GM06990 (cell line): ENCODE results near the genes CCDC80 and ZDHHC23.

DNA sequence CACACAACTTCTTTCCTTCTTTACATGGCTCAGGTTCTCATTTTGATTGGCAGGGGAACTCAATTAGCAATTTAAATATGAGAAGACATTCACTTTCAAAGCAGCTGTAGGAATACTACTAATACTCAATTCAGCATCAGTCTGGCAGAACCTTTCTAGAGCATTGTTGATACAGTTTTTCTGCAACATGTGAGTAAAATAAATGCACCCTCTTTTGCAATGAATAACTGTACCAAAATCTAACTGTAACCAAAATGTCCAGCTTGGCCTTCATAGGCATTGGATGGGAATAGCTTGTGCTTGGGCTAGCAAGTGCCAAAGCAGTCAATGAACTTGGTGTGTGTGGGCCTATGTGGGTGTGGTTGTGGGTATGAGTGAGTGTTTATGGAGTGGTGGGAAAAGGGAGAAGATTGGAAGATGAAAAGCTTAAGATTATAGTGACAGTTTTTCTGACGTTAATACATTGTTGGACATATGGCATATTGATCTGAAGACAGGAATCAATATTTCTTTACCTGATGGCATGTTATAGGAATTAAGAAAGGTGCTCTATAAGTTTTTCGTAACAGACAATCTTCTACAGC, 35.4 kb upstream of the GCSAM start:
- RRBS = no CpG with 5 or more reads among the region's 2 CpGs

DNA sequence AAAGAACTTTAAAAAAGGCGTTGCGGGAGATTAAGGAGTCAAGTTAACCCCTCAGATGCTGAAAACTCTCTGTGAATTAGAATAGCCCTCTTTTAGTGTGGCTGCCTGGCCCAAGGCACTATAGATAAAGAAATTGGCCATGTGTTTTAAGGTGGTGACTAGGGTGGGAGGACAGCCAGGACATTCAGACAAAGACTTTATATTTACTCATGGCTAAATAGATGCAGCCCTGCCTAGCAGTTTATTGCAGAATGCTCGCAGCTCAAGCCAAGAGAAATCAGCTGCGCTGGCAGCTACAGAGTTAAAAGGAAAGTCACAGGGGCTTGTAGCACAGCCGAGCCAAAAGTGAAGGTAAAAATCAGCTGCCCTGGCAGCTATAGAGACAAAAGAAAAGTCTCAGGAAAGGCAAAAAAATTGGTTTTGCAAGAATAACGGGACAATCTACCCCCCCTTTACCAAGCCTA, 9.4 kb upstream of the SLC9C1 start:
- RRBS = no CpG with 5 or more reads among the region's 6 CpGs

DNA sequence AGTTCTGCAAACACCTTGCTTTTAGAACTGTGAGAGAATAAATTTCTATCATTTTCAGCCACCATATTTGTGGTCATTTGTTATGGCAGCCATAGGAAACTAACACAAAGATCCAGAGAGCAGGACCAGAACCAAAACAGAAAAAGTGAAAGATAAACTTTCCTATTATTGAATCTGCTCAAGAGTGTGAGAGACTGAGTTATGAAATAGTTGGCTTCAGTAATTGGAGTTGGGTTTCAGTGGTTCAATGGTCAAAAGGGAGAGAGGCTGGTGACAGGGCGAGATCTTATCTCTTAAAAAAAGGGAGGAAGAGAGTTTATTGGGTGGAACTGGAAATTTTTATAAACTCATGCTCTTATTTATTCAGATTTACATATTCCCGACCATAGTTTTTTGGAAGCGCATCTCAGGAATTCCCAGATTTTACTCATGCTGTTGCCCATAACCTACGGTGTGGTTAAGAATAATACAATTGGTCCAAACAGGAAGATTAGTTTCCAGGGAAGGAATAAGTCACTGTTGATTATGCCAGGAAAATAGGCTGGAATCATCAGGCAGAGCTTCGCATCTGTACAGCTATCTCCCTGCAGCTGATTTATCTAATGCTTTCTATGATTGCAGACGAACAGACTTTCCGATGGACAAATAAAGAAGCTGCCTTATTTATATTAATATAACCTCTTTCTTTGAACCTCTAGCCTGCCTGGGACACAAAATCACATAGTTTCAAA, 41.4 kb downstream of the CD200 start:
- RRBS = no CpG with 5 or more reads among the region's 7 CpGs

- RRBS = no CpG with 5 or more reads among the region's 5 CpGs
Measured at GRCh38 chr3:112411399-112412006, 78.5 kb downstream of the CD200 start.

GRCh38 chr3:112565775-112566405, 4.0 kb downstream of the SLC35A5 start:
- RRBS = no CpG with 5 or more reads among the region's 1 CpG

DNA sequence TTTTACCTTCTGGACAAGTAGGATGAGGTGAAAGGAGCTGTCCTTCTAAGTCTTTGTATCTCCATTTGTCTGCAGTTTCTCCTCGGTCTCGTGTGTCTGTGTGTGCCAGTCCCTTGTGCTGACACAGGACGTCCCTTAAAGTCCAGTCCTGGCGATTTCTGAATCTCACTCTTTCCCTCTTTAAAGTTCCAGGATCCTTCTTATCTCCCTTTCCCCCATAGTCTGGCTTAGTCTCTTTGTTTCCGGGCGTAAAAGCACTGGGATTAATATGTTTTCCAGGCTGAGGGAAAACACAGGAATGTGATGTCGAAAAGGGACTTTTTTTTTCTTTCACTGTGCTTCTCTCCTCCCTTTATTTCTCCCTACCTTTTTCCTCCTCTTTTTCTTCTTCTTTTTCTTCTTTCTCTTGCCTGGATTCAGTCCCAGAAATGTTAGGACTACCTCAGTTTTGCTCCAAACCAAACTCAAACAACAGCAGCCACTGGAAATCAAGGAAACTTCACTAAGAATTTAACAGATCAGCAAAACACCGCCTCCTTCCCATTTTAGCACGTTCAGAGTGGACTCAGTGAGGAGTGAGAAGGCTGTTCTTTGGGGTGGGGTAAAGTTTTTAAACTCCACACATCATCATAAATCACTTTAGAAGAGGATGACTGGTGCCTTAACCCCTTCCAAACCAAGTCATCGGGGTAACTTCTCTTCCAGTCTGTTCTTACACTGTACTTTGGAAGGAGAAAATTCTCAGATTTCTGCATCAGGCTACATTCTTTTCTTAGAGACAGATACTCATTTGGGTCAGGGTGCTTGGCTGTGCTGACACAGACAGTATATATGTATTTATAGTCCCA, at the start of gene CCDC80:
TSS of gene CCDC80 (minus strand) at position 586 of the 848 bp plus-strand sequence.
- RRBS = no CpG with 5 or more reads among the region's 10 CpGs

DNA sequence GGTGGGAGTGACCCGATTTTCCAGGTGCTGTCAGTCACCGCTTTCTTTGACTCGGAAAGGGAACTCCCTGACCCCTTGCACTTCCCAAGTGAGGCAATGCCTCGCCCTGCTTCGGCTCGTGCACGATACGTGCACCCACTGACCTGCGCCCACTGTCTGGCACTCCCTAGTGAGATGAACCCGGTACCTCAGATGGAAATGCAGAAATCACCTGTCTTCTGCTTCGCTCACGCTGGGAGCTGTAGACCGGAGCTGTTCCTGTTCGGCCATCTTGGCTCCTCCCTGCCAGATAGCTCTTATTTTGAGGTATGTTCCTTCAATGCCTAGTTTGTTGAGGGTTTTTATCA, 23.9 kb upstream of the CCDC80 start:
- RRBS = no CpG with 5 or more reads among the region's 14 CpGs

DNA sequence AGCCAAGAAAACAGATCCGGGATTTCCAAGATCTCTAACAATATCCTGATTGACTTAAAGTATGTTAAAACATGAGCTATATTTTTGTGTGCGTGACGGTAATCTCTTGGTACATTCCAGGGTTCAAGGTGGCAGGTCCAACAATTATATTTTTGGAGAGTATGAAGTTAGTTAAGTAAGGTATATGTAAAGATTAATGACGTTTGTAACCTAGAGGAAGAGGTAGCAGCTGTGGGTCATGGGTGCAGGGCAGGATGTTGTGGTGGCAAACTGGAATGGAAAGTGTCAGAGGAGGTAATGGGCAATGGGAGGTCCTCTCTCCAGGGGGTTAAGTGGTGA, 931 bp upstream of the CD200R1L start:
- RRBS = no CpG with 5 or more reads among the region's 4 CpGs

GRCh38 chr3:113275555-113276585, 64.5 kb downstream of the BOC start:
- RRBS = no CpG with 5 or more reads among the region's 17 CpGs

DNA sequence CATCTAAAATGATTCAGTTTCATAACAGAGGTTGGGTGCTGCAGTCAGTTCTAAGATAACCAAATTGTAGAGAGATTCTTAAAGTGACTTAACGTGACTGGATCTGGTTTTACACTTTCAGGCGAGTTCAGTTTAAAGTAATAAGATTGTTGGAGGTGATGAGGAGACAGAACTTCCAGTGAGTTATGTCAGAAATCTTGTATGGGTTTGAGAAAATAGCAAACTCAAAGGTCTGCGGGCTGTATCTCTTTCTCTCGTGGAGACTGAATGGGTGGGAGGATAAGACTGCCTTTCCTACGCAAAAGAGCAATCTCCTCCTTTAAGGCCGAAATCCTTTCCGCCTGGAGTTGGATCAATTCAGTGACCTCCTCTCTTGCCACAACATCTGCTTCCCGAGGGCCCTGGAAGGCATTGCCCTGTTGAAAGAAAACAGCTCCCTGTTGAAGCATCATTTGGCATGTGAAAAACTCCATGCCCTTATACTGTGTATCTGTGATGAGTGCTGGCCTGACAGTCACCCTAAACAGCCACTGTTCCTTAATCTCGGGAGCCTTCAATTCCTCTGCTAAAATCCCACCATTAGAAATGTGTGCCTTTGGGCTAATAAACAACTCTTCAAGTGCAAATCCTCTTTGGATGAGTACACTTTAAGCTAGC, 80.1 kb downstream of the BOC start:
- RRBS = no CpG with 5 or more reads among the region's 9 CpGs

- RRBS = no CpG with 5 or more reads among the region's 8 CpGs
Measured at GRCh38 chr3:113303828-113304549, 92.6 kb downstream of the BOC start.

DNA sequence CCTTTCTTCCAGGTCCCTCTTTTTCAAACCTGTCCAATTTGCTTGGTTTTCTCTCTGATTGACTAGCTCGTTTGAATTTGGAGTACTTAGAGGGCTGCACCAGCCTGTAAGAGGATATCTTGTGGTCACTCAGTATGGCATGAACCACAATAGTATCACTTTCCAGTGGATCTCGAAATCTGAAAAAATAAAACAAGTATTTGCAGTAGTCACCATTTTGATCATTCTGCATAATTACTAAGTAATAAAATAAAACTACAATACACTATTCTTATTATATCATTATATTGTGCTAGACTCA, 96.8 kb downstream of the CFAP44 start:
- RRBS = no CpG with 5 or more reads among the region's 2 CpGs

- RRBS = no CpG with 5 or more reads among the region's 6 CpGs
Measured at GRCh38 chr3:113498546-113499743, 16.0 kb downstream of the SPICE1 start.

GRCh38 chr3:113726347-113726937, 19.6 kb downstream of the NAA50 start:
- RRBS = no CpG with 5 or more reads among the region's 8 CpGs

GRCh38 chr3:113742000-113742402, 4.0 kb downstream of the NAA50 start:
- RRBS = no CpG with 5 or more reads among the region's 2 CpGs

- RRBS = 4% methylated on average over 10 of the region's 14 CpGs
Measured at GRCh38 chr3:113947311-113947595, 560 bp upstream of the ZDHHC23 start.

DNA sequence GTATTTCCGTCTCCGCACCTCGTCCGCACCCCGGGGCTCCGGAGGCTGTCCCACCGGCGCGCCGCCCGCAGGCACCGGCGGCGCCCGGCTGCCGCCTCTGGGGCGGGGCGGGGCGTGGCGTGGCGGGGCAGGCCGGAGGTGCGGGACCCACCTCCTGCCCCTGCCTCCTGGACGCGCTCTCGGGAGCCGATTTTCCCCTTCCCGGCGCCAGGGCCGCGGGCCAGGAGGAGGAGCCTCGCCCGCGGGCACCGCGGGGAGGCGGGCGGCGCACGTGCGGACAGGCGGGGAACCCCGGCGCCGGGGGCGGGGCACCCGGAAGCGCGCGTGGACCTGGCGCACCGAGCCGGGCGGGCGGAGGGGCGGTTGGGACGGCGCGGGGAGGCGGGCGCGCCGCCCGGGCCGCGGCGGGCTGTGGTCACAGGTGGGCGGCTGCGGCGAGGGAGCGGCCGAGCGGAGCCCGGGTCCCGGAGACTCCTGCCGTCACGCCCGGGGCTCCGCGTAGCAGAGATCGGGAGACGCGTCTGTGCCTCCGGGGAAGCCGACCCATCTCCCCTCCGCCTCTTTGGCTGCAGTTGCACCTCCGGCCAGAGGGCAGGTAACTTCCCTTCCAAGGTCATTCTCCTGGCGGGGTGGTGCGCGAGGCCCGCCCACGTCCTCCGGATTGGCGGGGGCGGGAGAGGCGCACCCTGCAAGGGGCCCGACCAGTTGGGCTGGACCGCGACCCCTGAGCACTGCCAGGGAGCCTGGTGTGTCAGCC, at the start of gene ZDHHC23:
TSS of gene ZDHHC23 (plus strand) at position 418 of the 757 bp plus-strand sequence.
- RRBS = 4% methylated on average over 67 of the region's 99 CpGs